Duodenum (tissue), 1 donor: ENCODE results near the genes PRG4 and ODR4.

DNA sequence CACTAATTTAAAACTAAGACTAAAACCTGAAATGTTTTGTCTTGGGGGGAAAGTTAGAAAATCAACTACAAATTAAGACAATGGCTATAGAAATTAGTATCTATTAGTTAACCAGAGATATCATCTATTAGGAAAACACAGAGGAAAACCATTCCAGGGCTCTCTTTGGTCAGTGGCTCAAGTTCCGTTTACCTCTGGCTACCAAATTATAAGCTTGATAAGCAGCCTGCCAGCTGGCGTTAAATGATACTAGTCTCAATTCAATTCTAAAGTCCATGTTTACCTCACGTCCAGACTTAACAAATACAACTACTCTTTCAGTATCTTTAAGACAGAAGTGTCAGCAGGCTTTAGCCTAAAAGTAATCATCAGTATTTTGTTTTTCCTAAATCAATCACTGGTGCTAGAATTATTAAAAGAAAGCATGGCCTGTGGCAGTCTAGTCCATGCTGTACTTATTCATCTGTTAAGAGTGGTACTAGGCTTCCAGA lies 1.7 kb downstream of the IVNS1ABP start:
- PRO-cap, result no peak

DNA sequence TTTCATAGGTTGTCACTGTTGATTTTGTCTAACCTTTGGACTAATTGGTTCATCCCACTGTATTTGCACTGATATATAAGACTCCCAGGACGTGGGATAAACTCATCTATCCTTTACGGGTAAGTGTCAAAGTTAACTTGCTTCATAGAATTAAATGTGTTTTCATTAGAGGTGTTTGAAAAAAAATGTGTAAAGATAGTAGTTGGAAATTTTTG lies at the start of gene PRG4:
PRG4 (plus strand) TSS at position 105 of the 215 bp plus-strand sequence.
- PRO-cap, result no peak

DNA sequence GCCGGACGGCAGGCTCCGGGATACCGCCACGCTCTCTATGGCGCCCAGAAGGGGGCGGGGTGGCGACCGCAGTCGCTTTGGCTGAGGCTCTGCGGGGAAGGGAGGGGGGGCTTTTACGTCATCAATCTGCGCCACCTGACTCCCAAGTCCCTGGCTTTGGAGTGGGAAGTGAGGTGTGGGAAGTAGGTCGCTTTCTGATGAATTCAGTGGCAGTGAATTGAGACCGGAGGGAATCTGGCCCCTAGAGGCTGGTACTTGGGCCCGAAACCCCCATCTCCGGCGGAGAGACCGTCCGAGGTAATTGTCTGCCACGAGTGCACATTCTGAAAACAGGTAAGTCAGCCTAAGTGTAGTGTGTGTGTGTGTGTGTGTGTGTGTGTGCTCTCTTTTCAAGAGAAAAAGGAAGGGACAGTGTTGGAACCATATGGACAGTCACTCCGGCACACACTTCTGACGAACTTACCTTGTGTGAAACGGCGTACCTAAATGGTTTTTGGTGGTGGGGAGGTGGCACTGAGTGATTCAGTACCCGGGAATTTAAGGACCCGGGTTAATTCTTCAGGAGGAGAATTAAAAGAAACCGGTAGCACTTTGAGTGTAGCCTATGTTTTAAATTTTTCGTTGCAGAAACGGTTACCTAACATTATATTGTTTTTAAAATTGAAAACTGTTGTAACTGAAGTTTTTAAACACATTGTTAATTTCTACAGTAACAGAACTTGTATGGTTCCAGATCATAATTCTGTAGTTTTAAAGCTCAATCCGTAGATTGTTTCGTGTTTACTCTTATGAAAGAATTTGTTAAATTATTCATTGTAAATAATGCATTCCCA lies at the start of gene ODR4:
ODR4 (plus strand) TSS at position 197 of the 833 bp plus-strand sequence.
- PRO-cap, result bidirectional peak, plus-strand start at position 220 of the sequence, minus-strand start at position 91 of the sequence

DNA sequence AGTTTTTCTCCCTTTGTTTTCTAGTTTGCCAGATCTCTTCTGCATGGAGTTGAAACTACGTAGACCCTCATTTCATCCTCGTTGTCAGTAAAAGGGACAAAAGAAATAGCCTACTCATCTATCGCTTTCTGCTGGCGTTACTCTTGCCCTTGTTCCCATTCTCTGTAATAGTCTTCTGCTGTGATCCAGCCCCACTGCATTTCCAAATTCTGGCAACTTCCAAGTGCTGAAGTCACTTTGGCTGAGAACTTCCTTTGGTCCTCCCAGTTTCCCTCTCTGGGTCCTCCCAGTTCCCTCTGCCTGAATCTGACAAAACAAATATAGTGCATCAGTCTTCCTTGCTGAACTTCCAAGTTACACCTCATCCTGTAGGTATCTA lies 47.1 kb upstream of the PLA2G4A start:
- PRO-cap, result no peak

DNA sequence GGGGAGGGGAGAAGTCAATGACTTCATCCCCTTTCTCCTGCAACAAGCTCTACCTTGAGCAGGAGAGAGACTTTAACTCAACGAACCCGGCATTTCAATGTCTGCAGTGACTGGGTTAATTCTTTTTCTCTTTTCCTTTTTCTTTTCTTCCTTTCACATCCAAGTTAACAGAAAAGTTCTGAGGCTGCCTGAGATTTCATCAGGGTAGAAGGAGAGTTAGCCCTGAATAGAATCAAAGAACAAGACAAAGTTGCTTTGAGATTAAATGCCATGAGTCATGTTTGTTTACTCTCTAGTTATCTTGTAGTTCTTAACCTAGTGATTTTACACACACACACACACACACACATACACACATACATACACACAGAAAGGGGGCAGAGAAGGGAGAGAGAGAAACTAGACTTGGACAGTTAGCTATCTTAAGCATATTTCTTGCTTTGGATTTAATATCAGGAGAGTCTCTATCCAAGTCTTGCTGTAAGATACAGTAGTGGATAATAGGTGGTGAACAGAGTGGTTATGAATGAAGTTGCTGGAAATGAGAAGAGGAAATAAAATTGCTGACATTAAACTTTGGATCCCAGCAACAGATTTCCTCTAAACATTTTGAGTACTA lies 19.8 kb downstream of the PLA2G4A start:
- PRO-cap, result no peak

- PRO-cap, result no peak
These were observed 244.4 kb downstream of the PLA2G4A start for GRCh38 chr1:187073000-187073668.

GRCh38 chr1:187460905-187461366 lies 632.2 kb downstream of the PLA2G4A start:
- PRO-cap, result no peak

DNA sequence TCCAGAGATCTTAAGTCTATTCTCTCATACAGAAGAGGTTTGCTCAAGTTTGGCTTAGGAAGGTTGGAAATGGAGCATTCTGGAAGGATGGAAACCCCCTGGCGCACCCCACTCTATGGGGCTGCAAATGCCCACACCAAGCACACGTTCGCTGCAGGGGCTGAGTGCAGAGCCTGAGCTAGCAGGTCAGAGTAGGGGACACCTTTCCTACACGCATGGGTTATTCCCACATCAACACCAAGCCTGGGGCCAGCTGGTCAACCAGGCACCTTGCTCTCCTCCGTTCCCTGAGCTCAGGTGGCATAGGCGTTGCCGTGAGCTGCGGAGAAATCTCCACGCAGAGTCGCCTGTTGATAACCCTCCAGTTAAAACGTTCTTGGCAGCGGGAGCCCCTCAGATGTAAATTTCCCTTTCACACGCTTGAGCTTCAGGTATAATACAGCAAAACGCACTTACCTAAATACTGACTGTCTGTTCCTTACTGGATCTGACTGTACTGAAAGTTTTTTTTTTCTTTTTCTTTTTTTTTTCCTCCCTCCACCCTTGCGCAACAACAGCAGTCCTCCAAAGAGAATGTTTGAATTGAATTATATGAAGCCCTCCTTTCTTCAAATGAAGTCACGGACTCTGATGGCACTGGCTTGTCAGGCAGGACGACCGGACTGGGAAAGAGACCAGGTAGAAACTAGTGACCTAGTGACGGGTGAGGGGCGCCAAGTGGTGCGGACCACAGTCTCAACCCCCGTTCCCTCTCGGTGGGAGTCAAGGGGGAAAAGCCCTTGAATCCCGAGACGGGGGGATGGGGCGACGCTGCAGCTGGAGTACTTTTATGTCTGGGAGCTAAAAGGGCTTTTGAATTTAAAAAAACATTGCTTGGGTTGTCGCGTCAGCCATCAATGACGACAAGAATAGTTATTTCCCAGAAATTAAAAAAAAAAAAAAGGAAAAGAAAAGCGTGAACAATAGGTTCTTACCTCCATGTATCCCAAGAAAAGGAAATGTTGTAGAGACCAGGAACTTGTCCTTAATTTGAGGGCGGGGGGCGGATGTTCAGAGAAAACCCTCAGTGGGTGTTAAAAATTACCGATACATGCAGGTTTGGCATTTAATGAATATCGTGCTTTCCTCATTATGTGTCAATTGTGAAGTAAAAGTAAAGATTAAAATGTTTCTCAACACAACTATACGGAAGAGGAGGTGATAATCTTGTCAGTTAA lies 1.9 kb downstream of the BRINP3 start:
- PRO-cap, result no peak

GRCh38 chr1:191756015-191756246 lies 402.3 kb upstream of the RGS18 start:
- PRO-cap, result no peak

- PRO-cap, result no peak
These were observed 63.4 kb upstream of the RGS1 start for GRCh38 chr1:192512158-192512567.

DNA sequence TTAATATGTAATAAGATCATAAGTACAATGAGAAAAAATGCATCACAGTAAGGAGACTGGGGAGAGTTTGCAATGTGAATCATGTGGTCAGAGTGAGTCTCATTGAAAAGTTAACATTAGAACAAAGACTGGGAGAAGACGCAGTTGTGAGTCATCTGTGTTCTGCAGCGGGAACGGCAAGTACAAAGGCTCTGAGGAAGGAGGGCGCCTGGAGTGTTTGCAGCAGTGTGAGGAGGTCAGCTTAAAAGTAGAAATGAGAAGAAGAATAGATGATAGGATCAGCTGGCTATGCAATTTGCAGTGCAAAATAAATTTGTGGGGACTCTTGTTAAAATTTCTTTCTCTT lies 44.5 kb upstream of the RGS1 start:
- PRO-cap, result no peak

GRCh38 chr1:192559300-192560216 lies 16.0 kb upstream of the RGS1 start:
- PRO-cap, result no peak

DNA sequence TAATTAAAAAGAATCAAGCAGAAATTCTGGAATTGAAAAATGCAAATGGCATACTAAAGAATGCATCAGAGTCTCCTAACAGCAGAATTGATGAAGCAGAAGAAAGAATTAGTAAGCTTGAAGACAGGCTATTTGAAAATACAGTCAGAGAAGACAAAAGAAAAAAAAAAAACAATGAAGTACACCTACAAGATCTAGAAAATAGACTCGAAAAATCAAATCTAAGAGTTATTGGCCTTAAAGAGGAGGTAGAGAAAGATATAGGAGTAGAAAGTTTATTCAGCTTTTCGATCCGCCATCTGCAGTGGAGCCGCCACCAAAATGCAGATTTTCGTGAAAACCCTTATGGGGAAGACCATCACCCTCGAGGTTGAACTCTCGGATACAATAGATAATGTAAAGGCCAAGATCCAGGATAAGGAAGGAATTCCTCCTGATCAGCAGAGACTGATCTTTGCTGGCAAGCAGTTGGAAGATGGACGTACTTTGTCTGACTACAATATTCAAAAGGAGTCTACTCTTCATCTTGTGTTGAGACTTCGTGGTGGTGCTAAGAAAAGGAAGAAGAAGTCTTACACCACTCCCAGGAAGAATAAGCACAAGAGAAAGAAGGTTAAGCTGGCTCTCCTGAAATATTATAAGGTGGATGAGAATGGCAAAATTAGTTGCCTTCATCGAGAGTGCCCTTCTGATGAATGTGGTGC lies 80.1 kb downstream of the RGS13 start:
- PRO-cap, result no peak

DNA sequence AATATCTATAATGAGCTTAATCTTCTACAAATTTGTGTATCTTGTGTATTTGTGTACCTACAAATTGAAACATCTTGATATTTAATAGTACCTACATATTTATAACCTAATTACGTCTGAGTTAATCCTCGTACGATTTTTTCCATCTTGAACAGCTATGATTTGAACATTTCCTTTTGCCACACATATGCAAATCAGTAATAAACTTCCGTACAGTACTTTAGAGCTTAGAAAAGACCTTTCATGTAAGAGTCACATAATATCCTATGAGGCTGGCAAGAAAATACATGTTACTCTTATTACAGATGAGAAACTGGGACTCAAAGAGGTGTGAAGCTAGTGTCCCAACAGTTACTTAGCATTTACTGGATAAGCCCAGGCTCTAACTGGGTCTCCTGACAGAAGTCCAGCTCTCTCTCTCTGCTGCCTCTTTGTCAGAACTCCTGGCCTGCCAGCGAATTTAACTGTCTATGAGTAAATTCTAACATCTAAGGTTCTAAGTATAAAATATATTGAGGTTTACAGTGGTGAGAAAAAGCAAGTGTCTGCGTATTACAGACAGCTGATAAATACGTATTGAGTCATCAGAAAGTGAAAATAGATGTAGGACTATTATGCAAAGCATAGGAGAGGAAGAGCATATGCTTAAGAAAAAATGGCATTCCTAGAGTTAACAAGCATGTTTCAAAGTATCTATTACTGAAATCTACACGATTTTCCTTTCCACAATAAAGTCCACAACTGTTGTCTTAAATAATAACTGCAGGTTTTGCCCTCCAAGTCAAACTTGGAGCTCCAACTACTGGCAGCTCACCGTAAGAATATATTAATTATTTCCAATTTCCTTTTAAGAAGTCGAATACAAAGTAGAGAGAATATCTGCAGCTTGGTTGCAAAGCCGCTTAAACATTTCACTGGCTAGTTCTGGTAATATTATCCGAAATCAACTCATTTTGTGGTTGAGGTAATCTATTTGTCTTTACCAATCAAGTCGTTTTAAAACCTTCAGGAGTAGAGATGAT lies 1.6 kb upstream of the RGS2 start:
- PRO-cap, result no peak

- PRO-cap, result no peak
These were observed 158 bp downstream of the RGS2 start for GRCh38 chr1:192809123-192809271.

DNA sequence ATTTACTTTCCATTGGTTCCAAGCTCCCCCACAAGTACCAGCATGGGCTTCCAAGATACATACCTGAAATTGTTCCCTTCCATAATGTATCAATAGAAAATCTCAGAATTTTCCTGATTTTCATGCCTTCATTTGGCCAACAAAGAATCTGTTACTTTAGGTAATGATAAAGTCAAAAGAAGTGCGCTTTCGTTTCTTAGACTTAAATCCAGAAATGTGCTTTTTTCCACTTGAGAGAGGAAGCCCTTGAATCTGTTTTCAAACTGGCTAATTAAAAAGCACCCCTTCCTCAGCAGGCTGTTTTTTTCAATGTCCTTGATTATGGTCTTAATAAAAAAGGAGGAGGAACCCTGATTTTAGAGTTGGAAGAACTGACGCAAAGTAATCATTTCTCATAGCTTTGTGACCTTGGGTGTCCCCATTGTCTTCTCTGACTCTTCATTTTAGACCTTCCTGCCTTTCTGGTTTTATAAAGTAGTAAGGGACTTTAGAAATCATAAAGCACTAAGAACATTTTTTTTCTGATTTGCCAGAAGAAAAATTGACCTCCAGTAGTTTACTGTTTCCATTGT lies 3.9 kb downstream of the RGS2 start:
- PRO-cap, result no peak

DNA sequence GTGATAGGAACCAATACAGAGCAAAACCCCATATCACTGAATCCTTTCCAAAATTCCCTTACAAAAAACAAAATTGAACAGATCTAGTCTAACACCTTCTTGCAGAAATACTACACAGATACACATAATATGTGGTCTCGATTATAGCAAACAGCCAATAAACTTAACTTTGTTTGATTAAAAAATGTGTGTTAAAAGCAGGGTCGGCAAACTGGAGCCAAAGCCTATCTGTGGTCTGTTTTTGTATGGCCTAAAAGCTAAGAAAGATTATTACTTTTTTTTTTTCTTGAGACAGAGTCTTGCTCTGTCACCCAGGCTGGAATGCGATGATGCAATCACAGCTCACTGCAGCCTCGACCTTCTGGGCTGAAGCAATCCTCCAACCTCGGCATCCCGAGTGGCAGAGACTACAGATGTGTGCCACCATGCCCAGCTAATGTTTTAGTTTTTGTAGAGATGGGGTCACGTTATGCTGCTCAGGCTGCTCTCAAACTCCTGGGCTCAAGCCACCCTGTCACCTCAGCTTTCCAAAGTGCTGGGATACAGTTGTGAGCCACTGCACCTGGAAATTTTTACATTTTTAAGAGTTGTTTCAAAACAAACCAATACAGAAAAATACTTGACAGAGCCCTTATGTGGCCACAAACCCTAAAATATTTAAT lies 6.4 kb upstream of the GLRX2 start:
- PRO-cap, result no peak

GRCh38 chr1:193120864-193121510 lies 844 bp upstream of the CDC73 start:
- PRO-cap, result unidirectional peak, minus-strand start at chr1:193121398

DNA sequence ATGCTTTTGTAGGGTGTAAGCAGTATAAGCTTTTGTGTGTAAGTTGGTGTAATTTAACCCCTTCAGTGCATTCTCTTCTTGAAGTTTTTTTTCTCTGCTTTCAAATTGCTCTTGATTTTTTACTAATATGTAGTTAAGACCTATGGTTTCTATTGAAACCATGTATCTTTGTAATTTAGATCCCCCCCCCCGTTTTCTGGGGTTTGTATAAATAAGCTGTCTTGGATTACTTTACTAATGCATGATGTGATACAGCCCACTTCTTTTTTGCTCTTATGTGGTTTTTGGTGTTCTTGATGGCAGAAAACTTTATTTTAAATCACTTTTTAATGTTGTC lies 477 bp upstream of the B3GALT2 start:
- PRO-cap, result no peak

GRCh38 chr1:196393675-196394250 lies 214.5 kb downstream of the KCNT2 start:
- PRO-cap, result no peak